Cardiac ventricle fibroblast (primary cell): ENCODE data around the genes ALB and AFM.

- RAMPAGE, long total RNA, result no peak
These were observed 91.6 kb upstream of the COX18 start for GRCh38 chr4:73160995-73161586.

GRCh38 chr4:73239177-73240211 lies 19.1 kb downstream of the ANKRD17 start:
- RAMPAGE, long total RNA, result no peak

DNA sequence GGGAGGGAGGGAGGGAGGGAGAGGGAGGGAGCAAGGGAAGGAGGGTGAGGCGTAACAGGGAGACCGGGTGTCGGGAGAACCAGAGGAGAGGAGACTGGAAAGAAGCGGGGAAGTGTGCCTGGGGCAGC lies 137 bp upstream of the ANKRD17 start:
- RAMPAGE, long total RNA, result no peak

- RAMPAGE, long total RNA, result no peak
These were observed at the start of gene ALB for GRCh38 chr4:73404178-73404614. ALB (plus strand) TSS chr4:73404287.

DNA sequence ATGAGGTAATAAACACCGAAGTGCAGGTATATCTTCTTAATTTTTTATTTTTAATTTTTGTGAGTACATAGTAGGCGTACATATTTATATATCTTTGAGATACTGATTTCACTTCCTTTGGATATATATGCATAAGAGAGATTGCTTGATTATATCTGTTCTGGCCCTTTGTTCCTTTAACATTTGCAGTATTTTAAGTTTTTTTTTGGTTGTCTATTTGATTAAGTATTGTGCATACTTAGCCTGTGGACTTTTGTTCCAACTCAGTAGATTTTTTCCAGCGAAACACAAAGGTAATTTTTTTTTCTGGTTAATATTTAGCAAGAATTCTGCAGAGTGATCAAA lies 274 bp upstream of the AFM start:
- RAMPAGE, long total RNA, result no peak

DNA sequence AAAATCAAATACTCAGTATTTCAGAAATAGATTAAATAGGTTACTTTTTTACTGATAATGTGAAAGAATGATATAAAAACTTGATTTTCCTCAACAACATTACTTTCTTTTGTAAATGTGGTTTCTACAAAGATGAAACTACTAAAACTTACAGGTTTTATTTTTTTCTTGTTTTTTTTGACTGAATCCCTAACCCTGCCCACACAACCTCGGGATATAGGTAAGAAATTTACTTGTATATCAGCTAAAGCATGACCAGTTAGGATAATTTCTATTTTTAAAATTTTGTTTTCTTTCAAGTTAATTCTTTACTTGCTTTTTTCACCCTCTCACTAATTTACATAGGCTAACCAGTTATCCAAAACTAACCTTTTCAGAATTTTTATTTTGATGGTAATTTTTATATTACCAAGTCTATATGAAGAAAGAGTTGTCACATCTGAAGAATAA lies at the start of gene AFM:
TSS of gene AFM (plus strand) at position 102 of the 450 bp plus-strand sequence.
- RAMPAGE, long total RNA, result no peak

- RAMPAGE, long total RNA, result no peak
These were observed 21.0 kb downstream of the RASSF6 start for GRCh38 chr4:73599070-73599718.

GRCh38 chr4:73603387-73603811 lies 16.8 kb downstream of the RASSF6 start:
- RAMPAGE, long total RNA, result no peak

DNA sequence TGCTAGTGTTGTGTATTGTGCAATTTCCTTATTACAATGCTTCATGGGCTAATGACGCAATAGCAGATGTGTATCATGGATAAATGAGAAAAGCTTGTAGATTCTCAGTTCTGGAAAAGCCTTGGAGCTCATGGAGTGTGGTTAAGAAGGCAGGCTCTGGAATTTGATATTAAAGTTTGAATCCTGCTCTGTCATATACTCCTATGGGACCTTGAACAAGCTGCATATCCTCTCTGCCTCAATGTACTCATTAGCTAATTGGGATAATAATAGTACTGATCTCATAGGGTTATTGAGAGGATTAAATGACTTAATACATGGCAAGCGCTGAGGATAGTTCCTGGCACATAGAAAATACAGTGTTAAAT lies 18.8 kb upstream of the CXCL8 start:
- RAMPAGE, long total RNA, result no peak

GRCh38 chr4:74015945-74016398 lies 17.5 kb upstream of the CXCL5 start:
- RAMPAGE, long total RNA, result no peak

- RAMPAGE, long total RNA, result no peak
These were observed 11.0 kb upstream of the CXCL2 start for GRCh38 chr4:74109894-74110578.

GRCh38 chr4:74161262-74161962 lies 3.5 kb downstream of the MTHFD2L start:
- RAMPAGE, long total RNA, result no peak

DNA sequence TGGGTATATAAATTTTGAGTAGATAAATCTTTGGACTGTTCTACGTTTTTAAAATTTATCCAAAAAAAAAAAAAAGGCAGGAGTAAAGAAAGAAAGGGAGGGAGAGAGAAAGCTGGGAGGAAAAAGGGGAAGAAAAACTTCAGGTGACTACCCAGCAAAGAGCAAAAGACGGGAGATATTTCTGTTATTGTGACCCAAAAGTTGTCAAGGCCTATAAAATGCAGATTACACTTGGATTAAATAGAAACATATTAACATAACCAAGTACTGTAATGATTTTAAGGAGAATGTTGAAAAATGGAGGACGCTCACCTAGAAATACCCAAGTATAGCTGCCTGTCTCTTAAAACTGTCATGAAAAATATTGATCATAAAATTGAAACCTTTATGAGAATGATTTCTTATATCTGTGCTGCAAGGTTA lies 24.1 kb downstream of the EPGN start:
- RAMPAGE, long total RNA, result no peak

DNA sequence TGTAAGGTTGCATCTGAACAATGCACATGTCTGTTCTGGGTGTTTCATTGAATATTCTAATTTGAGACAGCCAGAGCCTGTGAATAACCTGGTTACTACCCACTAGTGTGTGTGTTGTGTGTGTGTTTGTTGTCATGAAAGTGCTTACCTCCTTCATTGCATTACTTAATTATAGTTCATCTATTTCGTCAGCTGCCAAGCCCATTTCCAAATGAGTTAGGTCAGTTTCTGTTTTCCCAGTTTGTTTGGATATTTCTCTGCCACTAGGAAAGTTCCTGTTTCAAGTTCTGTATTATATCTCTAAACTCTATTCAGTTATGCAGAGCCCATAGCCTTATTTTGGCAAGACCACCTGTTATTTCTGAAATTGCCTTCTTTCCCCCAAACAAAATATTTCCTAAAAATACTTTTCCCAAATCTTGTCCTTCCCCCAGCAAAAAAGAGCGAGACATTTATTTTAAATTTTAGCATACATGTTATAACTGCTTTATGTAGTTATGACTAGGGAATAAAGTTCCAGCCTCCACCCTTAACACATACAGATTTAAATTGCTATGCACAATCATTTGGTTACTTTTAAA lies 1.8 kb downstream of the EREG start:
- RAMPAGE, long total RNA, result no peak

- RAMPAGE, long total RNA, result no peak
These were observed 30.0 kb downstream of the EREG start for GRCh38 chr4:74395075-74395281.

- RAMPAGE, long total RNA, result no peak
These were observed 3.9 kb downstream of the AREG start for GRCh38 chr4:74448545-74449434.

GRCh38 chr4:74505624-74505936 lies 60.6 kb downstream of the AREG start:
- RAMPAGE, long total RNA, result no peak

GRCh38 chr4:74539592-74539791 lies 94.6 kb downstream of the AREG start:
- RAMPAGE, long total RNA, result no peak

- RAMPAGE, long total RNA, result no peak
These were observed 269.8 kb downstream of the RCHY1 start for GRCh38 chr4:75244361-75244821.

GRCh38 chr4:75703009-75703517 lies 21.3 kb upstream of the USO1 start:
- RAMPAGE, long total RNA, result no peak